ENCODE data around the genes UGCG, SLC31A2, CDC26 and RNF183.

- PRO-cap = no peak
Observed at GRCh38 chr9:111076709-111076908, 38.3 kb upstream of the LPAR1 start.

GRCh38 chr9:111604742-111605500 lies 5.5 kb upstream of the PTGR1 start:
- PRO-cap = no peak

- PRO-cap = no peak
Observed at GRCh38 chr9:111610032-111610532, 10.6 kb upstream of the PTGR1 start.

DNA sequence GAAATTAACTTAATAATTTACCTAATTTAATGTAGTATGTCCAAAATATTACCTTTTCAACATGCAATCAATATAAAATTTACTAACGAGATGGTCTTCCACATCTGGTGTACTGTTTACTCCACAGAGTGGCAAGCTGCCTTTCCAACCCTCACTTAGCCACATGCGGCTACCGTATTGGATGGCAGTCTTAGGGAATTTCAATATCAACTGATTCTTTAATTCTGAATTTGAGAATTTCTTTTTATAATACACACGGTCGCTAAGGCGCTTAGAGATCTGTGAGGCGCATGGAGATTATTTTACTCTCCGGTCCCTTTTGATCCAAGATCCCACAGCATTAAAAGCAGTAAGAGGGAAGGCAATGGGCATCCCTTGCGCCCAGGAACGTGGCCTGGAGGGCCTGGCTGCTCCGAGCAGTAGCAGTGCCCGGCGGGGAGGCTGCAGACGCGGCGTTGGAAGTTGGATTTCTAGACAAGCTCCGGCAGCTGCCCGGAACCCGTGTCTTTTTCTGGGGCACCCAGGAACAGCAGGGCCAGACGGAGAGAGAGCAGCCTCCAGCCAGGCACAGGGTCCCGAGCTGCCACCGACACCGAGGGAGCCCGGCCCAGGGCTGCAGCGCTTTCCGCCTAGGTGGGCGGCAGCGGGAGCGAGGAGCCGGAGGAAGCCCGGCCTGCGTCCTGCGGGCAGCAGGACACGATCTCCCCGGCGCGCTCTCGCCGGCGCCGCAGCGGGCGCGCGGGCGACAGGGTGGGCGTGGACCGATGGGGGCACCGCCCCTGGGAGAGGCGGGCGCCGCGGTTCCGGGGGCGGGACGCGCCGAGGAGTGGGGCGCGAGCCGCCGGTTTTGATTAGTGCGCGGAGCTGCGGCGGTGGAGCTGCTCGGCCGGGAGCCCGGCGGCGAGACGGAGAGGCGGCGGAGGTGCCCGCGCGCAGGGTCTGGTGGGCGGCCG lies at the start of gene UGCG:
Gene UGCG (plus strand): TSS at position 854 of the 953 bp plus-strand sequence.
- PRO-cap = unidirectional peak, plus-strand start at position 247 of the sequence; bidirectional peak, plus-strand start at position 538 of the sequence, minus-strand start at position 529 of the sequence; bidirectional peak, plus-strand start at position 854 of the sequence, minus-strand start at position 704 of the sequence

- PRO-cap = no peak
Observed at GRCh38 chr9:111945281-111945654, 48.7 kb downstream of the UGCG start.

- PRO-cap = no peak
Observed at GRCh38 chr9:112128625-112128957, 46.5 kb downstream of the SUSD1 start.

DNA sequence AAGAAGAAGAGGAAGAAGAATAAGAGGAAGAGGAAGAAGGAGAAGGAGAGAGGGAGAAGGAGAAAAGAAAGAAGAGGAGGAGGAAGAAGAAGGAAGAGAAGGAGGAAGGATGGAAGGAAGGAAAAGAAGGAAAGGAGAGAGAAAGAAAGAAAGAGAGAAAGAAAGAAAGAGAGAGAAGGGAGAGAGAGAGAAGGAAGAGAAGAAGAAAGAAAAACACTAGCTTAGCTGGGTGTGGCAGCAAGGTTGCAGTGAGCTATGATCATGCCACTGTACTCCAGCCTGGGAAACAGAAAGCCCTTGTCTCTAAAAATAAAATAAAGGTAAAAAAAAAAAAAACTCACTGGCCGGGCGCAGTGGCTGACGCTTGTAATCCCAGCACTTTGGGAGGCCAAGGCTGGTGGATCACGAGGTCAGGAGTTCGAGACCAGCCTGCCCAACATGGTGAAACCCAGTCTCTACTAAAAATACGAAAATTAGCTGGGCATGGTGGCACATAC lies 19.2 kb downstream of the SUSD1 start:
- PRO-cap = no peak

GRCh38 chr9:112352171-112352501 lies 18.7 kb upstream of the PTBP3 start:
- PRO-cap = no peak

- PRO-cap = no peak
Observed at GRCh38 chr9:112581853-112582931, 95.6 kb downstream of the KIAA1958 start.

- PRO-cap = no peak
Observed at GRCh38 chr9:112597733-112598450, 111.3 kb downstream of the KIAA1958 start.

GRCh38 chr9:112838279-112839235 lies 52.1 kb downstream of the SLC46A2 start:
- PRO-cap = no peak

- PRO-cap = no peak
Observed at GRCh38 chr9:112839785-112840280, 50.8 kb downstream of the SLC46A2 start.

DNA sequence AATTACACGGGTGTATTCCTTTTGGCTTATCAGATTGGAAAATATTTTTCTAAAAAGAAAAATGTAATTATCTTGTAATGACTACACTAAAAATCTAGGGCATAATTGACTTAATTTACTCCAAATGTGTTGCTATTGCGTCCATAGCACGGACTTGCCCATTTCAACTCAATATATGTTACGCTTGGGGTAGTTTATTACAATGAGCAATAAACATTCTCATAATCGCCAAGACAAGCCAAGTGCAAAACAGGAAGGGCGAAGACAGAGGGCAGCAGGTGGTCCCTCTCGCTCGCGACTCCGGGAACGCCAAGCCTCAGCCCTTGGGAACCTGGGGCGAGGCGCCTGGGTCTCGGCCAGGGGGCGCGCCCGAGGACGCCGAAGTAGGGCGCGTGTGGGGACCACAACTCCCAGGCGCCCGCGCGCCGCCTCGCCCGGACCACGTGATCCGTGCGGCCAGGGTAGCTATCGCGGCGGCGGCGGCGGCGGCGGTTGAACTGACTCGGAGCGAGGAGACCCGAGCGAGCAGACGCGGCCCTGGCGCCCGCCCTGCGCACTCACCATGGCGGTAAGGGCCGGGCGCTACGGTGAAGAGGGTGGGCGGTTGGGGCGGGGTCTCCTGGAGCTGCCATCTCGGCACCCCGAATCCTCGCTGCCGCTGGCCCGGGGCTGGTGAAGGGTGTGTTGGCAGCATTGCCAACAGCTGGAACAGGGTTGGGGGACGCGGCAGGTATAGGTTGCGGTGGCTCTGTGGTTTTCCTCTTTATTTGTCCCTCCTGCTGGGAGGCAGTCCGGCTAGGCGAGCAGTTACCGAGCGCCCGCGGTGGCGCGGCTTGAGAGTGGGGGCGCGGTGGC lies at the start of gene SLC31A2:
Gene SLC31A2 (plus strand): TSS at position 495 of the 855 bp plus-strand sequence.
- PRO-cap = unidirectional peak, plus-strand start at position 500 of the sequence

DNA sequence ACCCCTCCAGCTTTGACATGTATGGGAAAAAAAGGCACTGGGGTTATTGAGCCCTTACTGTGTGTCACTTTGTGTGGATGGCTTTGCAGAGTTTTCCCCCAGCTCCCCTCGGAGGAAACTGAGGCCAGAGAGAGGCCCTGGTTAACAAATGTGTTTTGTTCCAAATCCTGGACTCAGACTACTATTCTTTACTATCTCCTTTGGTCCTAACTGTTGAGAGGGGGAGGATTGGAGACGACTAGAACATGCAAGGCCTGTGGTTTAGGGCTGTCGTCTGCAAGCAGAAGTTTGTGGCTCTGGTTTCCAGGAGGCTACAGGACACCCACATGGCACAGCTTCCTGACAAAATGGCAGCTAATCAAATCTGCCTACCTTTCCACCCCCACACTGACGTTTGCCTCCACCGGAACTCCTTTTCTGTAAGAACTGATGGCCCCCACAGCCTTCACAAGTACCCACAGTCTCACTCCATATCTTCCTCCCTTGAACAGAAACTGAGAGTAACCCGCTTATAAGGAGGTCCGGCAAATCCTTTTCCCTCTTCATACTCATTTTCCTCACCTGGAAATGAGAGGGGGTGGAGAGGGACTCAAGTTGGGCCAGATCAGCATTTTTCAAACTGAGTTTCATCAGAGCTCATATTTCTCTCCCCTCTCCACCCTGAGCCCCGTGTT lies 5.1 kb downstream of the SLC31A2 start:
- PRO-cap = no peak

- PRO-cap = no peak
Observed at GRCh38 chr9:113166410-113166940, 15.7 kb downstream of the SLC31A2 start.

DNA sequence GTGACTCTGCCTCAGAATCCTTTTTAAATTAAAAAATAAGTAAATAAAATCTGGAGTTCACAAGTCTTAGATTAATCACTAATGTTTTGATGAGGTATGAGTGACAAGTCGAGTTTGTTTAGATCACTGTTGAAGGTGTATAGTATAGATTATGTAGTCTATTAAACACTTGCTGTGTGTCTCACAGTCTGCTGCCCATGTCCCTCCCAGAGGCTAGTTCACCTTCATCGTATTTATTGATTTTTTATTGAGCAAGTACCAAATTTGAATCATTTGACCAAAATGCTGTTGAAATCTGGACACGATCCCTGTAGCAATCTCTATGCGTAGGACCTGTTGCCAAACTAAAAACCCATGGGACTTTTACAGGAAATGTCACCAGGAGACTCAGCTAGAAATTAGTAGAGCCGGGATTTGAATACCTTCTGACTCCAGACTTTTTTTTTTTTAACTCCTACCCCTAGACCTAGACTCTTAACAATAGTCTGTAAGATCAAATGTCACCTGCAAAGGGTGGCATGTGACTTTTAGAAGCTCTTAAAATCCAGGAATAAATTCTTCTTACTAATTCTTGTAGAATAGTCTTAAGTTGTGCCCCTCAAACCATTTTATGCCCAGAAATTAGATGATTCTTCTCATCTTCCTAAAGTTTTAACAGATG lies 17.5 kb downstream of the SLC31A1 start:
- PRO-cap = no peak

DNA sequence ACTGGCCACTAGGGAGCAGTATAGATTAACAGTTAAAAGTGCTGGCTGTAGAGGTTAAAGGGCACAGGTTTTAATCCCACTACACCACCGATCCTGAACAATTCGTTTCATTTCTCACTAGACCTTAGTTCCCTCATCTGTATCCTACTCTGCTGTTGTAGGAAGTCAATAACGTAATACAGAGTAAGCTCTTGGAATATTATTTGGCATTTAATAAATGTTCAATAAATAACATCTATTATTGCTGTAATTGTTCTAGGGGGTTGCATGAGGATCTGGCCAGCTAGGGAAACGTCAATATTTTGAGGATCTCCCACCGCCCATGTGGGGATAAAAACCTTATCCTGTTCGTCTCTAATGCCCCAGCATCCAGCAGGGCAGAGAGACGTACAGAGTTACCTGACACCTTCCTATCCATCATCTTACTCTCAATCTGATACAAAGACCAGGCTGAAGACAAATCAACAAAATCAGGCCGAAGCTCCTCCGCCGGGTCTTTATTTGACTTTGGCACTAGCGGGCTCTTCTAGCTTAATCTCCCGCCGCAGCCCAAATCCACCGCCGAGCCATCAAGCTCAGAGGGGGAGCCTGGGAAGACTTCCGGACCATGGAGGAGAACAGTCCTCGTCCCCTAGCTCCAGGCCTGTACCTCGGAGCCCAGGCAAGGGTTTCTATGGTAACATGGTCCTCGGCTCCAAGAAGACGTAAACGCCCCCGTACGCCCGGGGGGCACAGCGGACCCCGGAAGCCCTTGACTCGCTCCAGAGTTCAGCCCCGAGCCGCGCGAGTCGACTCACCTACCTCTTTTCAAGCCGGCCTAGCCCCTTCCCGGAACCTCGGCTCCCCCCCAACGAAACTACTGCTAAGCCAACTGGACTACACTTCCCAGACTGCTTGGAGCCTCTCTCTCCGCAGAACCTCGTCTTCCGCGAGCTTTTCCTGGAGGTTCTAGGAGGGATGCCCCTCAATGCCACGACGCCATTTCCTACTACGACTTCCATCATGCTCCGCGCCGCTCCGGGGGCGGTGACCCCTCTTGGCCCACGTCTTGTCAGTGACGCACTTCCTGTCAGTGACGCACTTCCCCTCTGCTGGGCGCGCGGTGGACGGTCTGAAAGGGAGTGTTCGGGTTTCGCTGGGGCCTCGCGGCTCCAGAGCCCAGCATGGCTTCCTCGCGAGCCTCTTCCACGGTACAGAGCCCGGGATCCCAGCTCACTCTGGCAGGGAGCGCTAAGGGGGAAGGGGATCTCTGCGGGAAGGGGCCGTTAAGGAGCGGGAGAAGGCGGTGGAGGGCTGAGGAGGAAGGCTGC lies at the start of gene CDC26:
Gene CDC26 (minus strand): TSS at position 992 of the 1,310 bp plus-strand sequence.
- PRO-cap = bidirectional peak, plus-strand start at position 1,091 of the sequence, minus-strand start at position 992 of the sequence

GRCh38 chr9:113302667-113303833 lies at the start of gene RNF183:
Gene RNF183, minus strand, starts transcription at chr9:113303376.
- PRO-cap = no peak

GRCh38 chr9:113387405-113388084 lies 10.8 kb upstream of the HDHD3 start:
- PRO-cap = no peak

- PRO-cap = no peak
Observed at GRCh38 chr9:113448468-113448887, 15.0 kb upstream of the RGS3 start.